Smooth muscle cell (in vitro differentiated cells): ENCODE results near the gene CDC45.

GRCh38 chr22:19172865-19173523, 5.5 kb downstream of the SLC25A1 start:
- RAMPAGE, long total RNA = no peak

DNA sequence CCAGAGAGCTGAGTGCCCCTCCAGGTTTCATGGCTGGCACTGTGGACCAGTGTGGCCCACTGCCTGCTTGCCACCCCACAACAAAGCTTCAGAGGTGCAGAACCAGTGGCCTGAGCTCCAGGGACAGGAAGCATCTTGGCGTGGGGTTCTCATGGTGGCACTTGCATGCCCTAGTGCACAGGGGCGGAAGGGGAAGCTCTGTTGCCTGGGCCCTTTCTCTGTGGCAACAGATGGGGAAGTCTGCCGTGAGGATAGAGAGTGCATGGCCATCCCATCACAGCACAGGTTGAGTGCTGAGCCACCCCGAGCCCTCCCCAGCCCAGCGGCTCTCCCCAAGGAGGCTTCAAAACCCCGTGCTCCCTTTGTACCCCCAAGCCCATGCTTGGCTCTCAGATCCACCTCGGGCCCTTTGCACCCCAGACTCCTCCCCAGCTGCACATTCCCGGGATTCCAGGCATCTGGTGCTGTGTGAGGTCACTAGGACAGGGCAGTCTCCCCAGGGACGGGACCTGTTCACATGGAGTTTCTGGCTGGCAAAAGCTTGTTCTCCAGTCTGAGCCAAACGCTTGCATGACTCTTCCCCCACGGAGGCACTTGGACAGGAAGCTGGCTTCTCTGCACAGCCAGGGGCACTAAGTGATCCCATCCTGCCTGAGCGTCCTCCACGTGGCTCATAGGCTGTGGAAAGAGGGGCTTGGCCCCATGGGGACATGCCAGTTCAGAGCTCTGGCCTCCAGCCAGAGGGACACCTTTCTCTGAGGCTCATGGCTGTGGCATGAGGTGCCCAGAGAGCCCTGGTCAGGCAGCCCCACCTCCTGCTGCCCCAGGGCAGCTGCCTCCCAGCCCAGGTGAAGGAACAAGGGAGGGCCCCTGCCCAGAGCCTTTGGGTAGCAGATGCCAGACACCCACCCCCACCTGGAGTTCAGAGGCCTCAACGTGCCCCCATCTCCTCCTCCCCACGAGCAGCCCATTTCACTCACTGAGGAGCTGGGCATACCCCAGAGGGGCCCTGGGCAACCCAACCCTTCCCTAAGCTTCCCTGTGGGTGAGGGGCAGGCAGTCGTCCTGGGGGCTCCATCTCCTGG, 4.0 kb downstream of the SLC25A1 start:
- RAMPAGE, long total RNA = no peak

DNA sequence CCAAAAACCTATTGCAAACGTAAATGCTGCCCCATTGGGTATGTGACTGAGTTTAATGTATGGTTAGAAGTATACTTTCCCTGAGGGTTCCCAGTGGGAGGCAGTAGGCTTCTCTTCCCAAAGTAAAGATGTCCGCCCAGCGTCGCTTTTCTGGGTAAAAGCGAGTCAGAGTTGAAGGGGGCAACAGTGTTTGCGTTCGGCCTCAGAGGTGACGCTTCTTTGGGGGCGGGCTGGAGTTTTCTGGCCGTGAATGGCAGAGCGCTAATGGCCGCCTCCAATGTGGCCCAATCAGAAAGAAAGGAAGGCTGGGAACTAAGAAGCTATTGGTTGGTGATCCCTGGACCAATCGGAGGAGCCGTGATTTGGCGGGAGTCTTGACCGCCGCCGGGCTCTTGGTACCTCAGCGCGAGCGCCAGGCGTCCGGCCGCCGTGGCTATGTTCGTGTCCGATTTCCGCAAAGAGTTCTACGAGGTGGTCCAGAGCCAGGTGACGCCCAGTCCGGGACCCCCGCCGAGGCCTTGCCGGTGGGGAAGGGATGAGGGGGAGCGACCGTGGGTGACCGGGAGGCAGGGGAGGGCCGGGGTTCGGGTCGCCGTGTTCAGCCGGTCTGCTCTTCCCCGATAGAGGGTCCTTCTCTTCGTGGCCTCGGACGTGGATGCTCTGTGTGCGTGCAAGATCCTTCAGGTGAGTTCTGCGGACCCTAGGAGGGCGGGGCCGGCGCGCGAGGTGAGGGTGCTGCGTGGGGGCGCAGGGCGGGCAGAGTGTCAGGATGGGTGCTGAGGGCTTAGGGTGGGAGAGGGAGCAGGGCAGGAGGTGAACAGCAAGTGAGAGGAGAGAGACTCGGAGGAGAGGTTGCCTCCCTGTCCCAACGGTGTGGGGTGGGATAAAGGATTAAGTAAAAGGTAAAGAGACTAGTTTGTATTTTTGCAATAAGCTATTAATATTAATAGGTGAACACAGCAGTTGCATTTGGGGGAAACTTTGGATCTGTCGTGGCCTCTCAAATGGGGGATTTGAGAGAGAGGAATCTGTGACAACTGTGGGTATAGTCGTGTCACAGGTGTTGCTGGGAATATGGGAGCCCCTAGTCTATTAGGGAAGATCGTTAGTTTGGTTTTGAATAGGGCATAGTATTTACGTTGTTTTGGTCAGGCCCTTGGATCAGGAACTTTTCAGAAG, at the start of gene CDC45:
TSS of gene CDC45 (plus strand) at position 387 of the 1,179 bp plus-strand sequence.
- RAMPAGE, long total RNA = no peak

- RAMPAGE, long total RNA = no peak
These were observed 3.1 kb downstream of the CLDN5 start for GRCh38 chr22:19521055-19521471.

DNA sequence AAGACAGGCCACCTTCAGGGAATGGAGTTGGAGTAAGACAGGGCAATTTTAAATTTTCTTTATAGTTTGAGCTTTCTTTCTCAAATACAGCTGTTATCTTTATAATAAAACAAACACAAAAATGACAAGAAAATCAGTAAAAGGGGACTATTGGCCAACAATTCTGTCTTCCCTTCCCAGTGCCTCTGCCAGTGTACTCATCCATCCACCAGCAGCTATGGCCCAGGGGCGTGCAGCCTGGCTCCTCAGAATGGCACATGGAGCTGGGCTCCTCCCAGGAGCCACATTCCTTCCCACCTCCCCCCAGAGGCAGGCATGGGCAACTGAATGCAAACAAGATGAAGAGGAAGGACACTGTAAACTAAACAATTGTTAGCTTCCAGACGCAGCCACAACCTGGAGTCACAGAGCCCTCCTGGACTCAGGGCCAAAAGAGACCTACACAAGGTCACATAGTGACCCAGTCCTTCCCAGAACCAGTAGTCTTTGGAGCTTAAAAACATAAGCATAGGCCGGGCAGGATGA, 30.5 kb upstream of the CLDN5 start:
- RAMPAGE, long total RNA = no peak

DNA sequence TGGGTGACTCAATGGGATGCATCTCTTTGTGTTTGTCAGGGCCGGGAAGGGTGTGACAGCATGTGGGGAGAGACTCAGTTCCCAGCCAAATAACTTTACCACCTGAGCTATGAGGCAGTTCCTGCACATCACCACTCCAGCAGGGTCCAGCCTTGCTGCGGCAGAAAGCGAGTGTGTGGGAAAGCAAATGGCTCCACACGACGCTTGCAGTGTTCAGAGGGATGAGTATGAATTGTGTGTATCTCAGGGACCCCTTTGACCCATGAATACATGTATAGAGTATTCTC, 47.9 kb upstream of the CLDN5 start:
- RAMPAGE, long total RNA = no peak

GRCh38 chr22:19597320-19598066, 73.3 kb upstream of the CLDN5 start:
- RAMPAGE, long total RNA = no peak

GRCh38 chr22:19605375-19605915, 81.2 kb upstream of the CLDN5 start:
- RAMPAGE, long total RNA = no peak

- RAMPAGE, long total RNA = no peak
These were observed 7.4 kb downstream of the GP1BB start for GRCh38 chr22:19730623-19731297.

DNA sequence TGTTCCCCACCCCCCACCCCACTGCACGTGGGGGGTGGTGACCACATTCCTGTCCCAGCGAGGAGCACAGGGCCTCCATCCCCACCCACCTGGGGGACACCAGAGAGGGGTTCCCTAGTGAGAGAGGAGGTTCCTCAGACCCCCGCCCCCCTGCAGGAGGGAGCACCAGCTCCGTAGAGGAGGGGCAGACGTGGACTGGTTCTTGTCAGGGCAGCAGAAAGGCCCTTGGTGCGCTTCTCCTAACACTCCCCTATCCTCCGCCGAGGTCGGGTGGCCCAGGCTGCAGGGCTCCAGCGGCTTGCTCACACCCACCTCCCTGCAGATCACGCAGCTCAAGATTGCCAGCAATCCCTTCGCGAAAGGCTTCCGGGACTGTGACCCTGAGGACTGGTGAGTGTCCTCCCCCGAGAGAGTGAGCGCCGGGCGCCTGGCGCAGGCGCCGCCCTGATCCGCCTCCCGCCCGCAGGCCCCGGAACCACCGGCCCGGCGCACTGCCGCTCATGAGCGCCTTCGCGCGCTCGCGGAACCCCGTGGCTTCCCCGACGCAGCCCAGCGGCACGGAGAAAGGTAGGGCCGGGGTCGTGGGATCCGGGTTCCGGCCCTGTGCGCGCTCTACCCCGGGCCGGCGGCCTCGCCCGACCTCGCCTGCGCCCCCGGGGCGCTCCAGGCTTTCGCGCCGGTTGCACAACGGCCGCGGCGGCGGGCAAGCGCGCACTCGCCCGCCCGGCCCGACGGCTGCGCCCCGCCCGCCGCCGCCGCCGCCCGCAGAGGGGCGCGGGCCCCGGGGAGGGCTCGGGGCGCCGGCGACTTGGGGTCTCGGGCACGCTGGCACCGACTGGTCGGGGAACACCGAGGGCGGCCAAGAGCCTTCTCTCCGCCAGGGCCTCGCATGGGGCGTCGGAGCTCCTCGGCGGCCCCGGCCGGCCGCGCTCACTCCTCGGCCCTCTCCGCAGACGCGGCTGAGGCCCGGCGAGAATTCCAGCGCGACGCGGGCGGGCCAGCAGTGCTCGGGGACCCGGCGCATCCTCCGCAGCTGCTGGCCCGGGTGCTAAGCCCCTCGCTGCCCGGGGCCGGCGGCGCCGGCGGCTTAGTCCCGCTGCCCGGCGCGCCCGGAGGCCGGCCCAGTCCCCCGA, 5.2 kb downstream of the TBX1 start:
- RAMPAGE, long total RNA = no peak

GRCh38 chr22:19918648-19919133, 22.9 kb upstream of the COMT start:
- RAMPAGE, long total RNA = no peak

DNA sequence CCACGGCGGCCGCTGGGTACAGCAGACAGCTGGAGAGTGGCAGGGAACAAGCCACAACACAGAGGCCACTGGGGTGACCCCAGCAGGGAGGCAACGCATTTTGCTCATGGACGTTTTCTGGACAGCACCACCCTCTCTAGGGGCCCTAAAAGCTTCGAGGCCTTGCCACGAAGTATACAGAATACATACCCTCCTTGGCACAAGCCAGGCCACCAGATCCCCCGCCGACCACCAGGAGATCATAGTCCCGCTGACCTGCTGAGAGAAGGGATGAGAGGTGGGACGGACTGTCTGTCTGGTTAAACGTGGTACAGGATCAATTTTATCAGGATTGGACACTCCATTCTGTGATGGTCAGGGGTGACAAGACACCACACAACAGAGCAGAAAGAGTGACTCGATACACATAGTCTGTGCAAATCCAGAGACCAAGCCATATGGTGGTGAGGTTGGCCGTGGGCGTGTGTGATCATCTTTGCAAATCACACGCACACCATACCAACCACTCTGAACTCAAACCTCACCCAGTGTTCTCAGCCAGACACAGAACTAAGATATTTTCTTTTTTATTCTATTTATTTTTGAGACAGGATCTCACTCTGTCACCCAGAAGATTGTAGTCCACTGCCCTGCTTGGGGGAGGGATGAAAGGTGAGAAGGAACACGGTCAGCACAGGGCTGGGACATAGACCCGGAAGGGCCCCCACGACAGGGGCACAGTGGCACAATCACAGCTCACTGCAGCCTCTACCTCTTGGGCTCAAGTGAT, 10.5 kb upstream of the COMT start:
- RAMPAGE, long total RNA = no peak

GRCh38 chr22:19940974-19941608, 481 bp upstream of the COMT start:
- RAMPAGE, long total RNA = no peak

- RAMPAGE, long total RNA = no peak
These were observed 6.7 kb upstream of the TXNRD2 start for GRCh38 chr22:19948115-19948906.

DNA sequence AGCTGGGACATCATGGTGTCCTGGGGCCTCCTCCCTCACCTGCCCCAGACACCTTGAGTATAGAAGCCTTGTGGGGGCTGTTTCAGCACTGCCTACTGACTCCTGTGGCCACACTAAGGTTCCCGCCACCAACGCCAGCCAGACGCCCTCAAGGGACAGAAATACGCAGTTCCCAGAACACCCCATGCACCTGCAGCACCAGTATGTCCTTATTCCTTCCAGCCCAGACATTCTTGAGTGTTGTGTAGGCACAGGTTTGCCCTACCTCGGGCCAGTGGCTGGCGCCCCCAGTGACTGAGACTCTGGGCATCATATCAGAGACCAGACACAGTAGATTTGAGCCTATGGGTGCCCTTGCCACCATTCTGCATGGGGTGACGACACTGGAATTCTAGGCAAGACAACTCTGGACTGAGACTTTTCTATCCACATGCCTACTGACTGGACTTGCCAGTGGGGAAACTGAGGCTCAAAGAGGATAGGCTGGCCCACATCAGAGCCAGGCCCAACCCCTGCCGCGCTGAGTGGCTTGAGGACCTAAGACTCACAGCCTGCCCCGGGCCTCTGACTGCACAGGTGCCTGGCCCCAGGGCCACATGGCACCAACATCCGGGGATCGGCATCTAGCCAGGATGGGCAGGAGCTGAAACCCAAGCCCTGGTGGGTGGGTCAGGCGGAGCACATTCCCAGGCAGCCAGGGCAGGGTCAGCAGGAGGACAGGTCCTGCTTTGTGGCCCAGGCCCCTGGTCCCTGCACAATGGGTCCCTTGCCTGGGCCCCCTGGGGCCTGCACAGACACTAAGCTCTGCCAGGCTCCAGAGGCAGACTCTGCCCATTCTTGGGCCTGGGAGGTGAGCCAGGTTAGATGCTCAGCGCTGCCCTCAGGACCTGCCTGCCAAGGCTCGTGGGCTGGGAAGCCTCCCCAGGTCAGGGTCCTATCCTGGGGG, 33.8 kb downstream of the ARVCF start:
- RAMPAGE, long total RNA = no peak

GRCh38 chr22:20084588-20085221, 4.7 kb downstream of the DGCR8 start:
- RAMPAGE, long total RNA = no peak

GRCh38 chr22:20085565-20086768, 5.9 kb downstream of the DGCR8 start:
- RAMPAGE, long total RNA = no peak

DNA sequence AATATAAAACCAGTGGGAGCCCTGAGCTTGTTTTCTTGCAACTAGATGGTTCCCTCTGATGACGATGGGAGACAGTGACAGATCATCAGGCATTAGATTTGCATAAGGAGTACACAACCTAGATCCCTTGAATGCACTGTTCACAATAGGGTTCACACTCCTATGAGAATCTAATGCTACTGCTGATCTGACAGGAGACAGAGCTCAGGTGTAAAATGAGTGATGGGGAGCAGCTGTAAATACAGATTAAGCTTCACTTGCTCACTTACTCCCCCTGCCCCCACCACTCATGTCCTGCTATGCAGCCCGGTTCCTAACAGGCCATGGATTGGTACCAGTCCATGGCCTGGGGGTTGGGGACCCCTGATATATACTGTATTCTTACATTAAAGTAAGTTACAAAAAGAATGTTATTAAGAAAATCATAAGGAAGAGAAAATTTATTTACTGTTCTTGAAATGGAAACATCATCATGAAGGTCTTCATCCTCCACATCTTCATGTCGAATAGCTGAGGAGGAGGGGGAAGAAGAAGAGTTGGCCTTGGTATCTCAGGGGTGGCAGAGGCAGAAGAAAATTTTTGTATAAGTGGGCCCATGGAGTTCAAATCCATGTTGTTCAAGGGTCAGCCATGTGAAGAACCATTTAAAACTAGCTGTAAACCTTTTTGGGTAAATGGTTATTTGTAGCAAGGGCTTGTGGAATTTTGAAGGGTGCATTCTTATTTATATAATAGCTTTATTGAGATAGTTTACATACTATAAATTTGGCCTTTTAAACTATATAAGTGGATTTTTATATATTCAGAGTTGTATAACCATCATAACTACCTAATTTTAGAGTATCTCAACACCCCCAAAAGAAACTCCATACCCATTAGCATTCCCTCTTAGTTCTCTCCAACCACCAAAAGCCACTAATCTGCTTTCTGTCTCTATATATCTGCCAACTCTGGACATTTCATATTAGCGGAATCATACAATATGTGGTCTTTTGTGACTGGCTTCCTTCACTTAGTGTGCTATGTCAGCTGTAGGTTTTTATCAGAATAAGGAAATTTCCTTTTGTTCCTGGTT, 16.1 kb downstream of the DGCR8 start:
- RAMPAGE, long total RNA = no peak

DNA sequence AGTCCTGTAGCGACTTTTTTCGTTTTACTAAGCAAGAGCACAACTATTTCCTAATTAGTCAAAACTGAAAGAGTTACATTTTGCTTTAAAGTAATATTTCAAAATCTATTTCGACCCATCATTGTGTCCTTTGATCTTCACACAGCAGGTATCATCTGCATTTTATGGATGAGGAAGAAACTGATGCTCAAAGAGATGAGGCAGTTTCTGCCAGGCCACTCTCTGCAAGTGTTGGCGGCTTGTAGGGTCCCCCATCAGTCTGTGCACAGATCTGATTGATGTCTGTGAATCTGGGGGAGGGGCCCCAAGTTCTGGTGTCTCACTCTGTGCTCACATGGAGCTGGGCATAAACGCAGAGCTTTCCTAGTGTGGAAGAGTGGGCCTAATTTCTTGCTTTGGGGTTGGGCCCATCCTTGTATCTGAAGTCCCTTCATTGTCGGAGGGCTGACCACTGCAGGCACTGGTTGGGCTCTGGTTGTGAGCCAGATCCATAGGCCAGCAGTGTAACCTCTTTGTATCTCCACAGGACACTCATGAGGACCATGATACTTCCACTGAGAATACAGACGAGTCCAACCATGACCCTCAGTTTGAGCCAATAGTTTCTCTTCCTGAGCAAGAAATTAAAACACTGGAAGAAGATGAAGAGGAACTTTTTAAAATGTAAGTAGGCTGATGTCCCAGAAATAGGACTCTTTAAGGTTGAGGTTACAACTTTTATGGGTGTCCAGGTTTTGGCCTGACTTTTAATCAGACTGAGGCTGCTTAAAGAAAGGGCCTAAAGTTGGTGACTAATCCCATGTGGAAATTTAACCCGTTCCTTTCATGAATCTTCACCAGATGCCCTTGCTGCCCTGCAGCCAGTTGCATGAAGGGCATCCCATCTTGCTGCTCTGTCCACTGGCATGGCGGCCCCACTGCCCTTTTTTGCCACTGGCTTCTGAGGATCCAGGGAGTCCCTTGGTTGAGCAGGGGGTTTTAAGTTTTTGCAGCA, 1.8 kb upstream of the TRMT2A start:
- RAMPAGE, long total RNA = no peak

DNA sequence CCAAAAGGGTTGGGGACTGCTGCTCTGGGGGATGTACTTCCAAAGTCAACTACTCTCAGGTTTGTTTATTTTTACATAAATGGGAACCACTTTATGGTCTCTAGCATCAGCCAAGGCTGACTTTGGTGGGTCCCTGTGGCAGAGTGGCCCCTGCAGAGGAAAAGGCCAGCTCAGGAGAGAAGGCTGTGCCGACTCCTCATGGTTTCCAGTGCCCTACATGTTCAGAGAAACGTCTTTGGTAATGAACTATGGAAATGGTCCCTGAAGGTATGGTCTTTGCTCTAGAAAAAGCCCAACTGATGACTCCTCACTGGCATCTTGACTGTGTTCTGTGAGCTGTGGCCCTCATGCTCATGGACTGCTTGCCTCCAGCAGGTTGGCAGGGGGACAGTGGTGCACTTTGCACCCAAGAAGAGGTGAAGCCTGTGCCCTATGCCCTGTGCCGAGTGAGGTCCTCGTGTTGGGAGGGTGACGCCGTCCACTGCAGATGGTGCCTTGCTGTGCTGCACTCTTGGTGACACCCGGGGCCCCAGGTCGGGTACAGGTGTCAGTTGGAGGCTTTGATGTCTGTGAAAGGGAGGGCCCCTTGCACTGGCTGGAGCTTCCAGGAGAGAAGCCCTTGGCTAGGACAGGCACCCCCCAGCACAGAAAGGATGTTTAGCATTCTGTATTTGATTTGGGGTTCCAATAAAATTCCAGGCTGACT, 2.8 kb upstream of the ZDHHC8 start:
- RAMPAGE, long total RNA = no peak